Measurements from ENCODE around the gene KIF6.

DNA sequence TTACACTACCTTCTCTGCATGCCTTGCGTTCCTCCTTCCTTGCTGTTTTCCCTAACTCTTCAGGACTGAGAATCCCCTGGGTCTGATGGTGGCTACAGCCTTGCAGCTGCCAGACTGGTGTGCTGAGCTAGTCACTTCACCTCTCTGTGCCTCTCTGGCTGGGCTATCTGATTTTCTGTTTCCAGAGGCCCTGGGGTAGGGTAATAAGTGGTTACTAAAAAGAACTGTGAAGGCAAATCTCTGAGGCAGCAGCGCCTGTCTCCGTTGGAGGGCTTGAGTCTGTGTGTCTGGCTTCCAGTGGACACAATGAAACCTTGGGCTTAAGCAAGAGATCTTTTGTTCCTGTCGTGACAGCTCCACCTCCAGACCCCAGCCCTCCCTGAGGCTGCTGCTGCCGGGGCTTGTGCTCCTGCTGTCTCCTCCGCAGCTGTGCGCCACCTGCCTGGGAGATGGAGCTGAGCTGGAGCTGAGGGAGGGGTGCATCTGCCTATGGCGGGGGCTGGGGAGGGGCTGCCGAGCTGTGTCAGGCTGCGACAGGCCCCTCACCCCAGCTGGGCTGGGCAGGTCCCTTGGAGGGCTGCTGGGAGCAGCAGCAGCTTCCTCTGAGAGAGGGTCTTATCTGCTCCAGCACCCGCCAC, 65.8 kb upstream of the CCDC167 start:
- RRBS = no CpG with 5 or more reads among the region's 11 CpGs

GRCh38 chr6:37566037-37566729, 66.5 kb upstream of the CCDC167 start:
- RRBS = 4% methylated on average over 11 of the region's 27 CpGs

DNA sequence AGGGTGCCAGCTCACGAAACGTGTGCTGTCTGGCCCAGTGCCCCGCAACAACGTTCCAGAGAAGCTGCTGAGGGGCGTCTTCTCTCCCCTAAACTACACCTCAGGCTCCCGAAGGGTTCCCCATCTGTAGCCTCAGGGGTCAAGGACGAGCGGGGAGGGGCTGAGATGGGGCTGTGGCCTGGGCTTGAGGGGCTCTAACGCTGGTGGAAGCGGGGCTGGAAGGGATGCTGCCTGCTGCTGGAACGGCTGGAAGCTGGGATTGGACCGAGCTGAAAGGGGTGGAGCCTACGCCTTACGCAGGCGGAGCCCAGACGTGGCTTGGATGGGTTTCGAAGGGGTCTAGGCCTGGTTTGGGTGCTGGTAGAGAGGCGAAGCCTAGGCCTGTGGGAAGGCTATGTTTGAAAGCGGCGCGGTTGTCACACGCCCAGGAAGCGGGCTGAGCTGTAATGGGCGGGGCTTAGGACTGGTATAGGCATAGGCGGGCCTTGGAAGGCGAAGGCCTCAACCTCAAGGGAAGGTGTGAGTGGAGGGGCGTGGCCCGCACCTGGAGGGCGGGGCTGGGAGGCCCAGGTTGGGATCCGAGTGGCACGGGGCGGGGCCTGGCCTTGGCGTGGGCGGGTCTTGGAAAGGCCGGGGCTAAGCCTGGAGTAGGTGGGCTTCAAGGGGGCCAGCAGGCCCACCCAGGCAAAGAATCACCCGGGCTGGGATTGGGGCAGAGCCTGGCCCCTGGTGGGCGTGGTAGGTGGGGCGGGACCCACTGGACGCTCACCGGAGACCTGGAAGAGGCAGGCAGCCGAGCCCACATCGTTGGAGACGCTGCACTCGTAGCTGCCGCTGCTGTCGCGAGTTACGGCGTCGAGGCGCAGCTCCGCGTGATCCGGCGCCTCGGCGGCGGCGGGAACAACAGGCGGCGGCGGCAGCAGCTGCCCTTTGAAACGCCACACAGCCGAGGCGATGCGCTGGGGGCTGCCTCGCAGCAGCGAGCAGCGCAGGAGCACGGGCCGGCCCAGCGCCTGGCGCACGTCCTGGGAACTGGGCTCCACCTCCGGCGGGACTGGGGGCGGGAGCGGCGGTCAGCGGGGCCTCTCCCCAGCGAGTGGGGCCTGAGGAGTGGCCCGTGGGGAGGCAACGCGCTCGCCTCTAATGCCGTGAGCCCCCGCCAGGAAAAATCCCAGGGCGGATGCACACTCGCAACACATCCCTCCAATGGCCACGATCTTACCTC, 49.1 kb downstream of the MDGA1 start:
- RRBS = 13% methylated on average over 10 of the region's 90 CpGs

- RRBS = no CpG with 5 or more reads among the region's 13 CpGs
Measured at GRCh38 chr6:37679853-37680531, 17.7 kb downstream of the MDGA1 start.

DNA sequence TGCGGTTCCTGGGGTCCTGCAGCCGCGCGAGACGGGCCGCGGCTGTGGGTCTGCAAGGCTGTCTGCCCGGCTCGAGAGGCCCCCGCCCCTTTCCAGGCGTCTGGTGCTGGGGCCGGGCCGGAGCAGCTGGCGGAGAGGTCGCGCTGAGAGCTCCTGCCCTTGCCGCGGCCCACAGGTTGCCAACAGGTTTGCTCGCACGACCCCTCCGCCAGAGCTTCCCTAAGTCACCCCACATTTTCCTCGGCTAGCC, 919 bp upstream of the MDGA1 start:
- RRBS = 1% methylated on average over 10 of the region's 22 CpGs

GRCh38 chr6:38092756-38093419, 273.4 kb downstream of the ZFAND3 start:
- RRBS = no CpG with 5 or more reads among the region's 2 CpGs

GRCh38 chr6:38148313-38148743, 328.8 kb downstream of the ZFAND3 start:
- RRBS = no CpG with 5 or more reads among the region's 2 CpGs

GRCh38 chr6:38155662-38156475, 336.3 kb downstream of the ZFAND3 start:
- RRBS = no CpG with 5 or more reads among the region's 7 CpGs

GRCh38 chr6:38357788-38358533, 281.8 kb downstream of the BTBD9 start:
- RRBS = no CpG with 5 or more reads among the region's 5 CpGs

- RRBS = no CpG with 5 or more reads among the region's 7 CpGs
Measured at GRCh38 chr6:38503238-38504237, 136.2 kb downstream of the BTBD9 start.

DNA sequence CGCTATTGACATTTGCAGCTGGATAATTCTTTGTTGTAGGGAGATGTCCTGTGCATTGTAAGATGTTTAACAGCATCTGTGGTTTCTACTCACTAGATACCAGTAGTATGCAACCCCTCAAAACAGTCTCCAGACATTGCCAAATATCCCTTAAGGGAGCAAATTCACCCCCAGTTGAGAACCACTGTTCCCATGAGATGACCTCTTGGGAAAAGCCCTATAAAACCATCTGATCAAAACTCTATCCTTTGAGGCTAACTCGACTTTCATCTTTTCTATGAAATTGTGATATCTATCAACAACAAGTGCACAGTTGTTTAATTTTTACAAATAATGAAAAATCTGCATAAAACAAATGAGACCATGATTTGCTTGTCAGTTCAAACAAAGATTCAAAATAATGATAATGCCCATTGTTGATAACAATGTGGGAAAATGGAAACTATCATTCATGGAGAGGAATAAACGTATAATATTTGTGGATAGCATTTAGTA, 74.4 kb downstream of the BTBD9 start:
- RRBS = no CpG with 5 or more reads among the region's 3 CpGs

GRCh38 chr6:38775224-38775765, 60.2 kb downstream of the DNAH8 start:
- RRBS = no CpG with 5 or more reads among the region's 4 CpGs

GRCh38 chr6:38876398-38876891, 161.3 kb downstream of the DNAH8 start:
- RRBS = no CpG with 5 or more reads among the region's 7 CpGs

GRCh38 chr6:39057445-39058006, 8.9 kb downstream of the GLP1R start:
- RRBS = no CpG with 5 or more reads among the region's 13 CpGs

- RRBS = no CpG with 5 or more reads among the region's 4 CpGs
Measured at GRCh38 chr6:39336209-39336724, 13.8 kb upstream of the KCNK16 start.

- RRBS = 92% methylated on average over 2 of the region's 6 CpGs
Measured at GRCh38 chr6:39345010-39345311, 22.5 kb upstream of the KCNK16 start.

DNA sequence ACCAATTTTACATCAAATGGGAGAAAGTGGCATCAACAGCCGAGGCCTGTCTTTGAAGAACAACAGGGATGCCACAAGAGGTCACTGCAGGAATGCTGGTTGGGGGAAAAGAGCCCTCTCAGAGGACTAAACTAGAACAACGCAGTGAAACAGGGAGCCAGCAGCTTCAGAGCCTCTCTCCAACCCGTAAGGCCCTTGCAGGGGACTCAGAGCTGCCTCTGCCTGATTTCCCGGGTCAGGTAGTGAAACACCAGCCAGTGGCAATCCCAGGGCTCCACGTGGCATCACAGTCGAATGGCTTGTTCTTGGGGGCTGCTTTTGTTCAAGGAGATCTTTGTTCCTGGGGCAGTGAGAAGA, 55.0 kb upstream of the KCNK16 start:
- RRBS = no CpG with 5 or more reads among the region's 6 CpGs

DNA sequence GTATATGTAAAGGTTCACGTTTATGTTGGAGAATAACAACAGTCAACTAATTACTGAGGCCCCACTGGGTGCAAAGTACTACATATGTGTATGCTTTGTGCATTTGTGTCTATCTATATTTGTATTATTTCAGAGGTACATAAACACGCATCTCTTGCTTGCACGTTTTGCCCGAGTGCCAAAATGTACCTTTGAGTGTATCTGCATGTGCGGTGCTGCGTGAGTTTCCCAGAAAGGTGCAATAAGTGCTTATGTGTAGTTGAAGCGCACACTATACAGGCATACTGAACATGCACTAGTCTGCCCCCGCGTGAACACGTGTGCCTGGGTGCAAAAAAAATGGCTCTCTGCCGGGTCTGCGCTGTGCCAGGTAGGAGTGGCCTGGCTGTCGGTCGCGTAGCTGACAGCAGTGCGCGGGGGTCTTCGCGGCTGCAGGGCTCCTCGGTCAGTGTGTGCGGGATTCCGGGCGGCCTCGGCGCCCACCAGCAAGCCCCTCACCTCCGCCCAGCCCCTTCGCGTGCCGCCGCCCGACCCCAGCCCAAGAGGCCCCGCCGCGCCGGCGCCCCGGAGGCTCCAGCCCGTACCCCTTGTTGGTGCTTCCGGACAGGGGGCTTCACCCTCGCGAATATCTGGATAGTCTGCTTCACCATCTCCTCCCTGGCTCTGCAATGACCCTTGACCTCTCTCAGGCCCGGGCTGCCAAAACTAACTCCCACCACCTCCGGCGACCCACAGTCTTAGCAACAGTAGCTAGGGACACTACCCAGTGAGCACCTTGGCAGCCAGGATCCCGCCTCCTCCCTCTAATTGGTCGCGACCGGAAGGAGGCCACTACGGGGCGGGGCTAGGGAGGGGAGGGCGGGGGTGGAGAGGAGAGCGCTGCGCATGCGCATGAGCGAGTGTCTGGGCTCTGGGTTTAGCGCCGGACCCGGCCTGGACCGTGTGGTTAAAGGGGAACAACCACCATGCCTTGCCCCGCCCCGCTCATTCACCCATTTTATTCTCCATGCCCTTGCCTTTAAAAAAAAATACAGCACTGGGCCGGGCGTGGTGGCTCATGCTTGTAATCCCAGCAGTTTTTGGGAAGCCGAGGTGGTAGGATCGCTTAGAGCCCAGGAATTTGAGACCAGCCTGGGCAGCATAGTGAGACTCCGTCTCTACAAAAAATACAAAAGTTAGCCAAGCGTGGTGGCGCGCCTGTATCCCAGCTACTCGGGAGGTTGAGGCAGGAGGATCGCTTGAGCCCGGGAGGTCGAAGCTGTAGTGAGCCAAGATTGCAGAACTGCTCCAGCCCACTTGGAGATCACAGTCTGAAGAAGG, at the start of gene KIF6:
TSS of gene KIF6 (minus strand) at position 748 of the 1,320 bp plus-strand sequence.
- RRBS = 1% methylated on average over 14 of the region's 73 CpGs

DNA sequence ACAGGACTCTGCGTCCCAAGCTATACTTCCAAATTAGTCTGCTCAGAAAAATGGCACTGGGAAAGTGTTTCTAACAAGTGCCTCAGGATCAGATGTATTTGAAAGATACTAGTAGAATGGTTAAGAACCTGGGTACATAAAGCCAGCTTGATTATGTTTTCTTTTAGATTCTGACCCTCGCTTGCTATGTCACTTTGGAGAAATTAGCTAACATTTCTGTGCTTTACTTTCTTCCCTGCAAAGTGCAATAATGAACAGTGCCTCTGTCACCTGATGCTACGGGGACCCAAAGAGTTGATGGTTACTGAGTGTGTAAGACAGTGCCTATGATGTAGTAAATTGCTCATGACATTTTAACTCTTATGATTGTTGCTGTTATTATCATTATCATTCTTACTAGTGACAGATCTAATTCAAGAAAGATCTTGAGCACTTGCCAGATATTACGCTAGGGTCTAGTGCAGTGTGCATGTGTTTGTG, 33.4 kb upstream of the DAAM2 start:
- RRBS = no CpG with 5 or more reads among the region's 4 CpGs

DNA sequence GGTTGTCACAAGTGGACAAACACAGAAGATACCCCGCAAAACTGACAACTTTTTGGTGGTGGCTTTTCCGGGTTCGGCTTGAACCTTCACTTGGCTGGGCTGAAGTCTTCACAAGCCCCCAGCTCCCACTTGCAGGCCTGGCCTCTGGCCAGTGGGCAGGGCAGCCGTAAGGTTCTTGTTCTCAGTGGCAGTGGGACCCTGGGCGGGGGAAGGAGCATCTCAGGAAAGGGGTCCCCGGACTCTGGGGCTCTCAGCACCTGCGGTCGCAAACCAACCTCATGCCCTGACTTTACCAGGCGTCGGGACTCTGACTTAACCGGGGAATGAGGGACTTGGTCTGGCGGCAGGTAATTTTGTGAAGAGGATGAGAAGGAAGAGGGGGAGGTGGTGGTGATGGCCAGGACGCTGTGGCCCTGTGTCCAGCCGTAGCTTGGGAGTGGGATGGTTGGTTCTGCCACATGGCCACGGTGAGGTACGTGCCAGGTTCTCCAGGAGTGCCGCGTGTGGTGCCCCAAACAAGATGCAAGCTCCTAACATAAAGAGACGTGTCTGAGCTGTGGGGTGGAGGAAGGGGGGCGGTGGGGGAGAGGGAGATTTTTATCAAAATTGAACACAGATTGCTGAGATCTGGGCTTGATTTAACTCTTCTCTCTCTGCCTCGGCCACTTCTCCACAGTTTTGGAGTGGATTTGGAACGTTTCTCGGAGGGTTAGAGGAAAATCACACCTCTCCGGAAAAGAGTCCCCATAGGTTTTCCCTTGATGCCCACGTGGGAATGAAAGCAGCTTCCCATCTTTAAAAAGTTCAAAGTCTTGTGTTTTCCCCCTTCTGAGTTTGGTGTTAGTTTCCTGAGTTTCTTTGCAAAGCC, 855 bp downstream of the DAAM2 start:
- RRBS = 2% methylated on average over 6 of the region's 25 CpGs

All from AG09319 (cell line).